Uterus (tissue), 7 donors: ENCODE results near the gene SMIM13.

DNA sequence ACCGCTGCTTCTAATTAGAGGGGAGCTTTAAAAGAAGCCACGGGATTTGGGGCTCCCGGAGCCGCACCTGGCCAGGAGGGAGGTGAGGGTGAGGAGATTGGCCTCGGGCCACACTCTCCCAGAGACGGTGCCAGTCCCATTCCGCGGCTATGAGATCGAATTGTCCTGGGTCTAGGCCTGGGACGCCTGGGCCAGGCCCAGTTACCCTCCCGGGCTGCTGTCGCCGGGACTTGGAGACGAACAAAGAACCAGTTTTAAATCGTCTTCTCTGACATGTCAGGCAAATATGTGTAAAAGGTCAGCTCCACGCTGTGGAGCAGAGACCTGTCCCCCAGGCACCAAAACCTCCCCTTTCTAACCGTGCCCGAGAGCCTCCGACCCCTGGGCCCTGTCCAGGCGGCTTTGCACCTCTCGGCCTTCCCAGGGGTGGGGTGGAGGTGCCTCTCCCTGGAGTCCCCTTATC is 5.6 kb upstream of the TFAP2A start:
- PRO-cap, 4 experiments: no peak in any of the 4 experiments
- RAMPAGE, long total RNA, 2 experiments: no peak in any of the 2 experiments
- RRBS: no CpG with 5 or more reads among the region's 21 CpGs

GRCh38 chr6:10526158-10526634 is 5.0 kb downstream of the GCNT2 start:
- PRO-cap, 4 experiments: peak in 4 of 4 experiments; most common plus-strand start chr6:10526474 (in 3); most common minus-strand start chr6:10526285 (in 4)
- RAMPAGE, long total RNA, 2 experiments: no peak in any of the 2 experiments
- RRBS: no CpG with 5 or more reads among the region's 7 CpGs

DNA sequence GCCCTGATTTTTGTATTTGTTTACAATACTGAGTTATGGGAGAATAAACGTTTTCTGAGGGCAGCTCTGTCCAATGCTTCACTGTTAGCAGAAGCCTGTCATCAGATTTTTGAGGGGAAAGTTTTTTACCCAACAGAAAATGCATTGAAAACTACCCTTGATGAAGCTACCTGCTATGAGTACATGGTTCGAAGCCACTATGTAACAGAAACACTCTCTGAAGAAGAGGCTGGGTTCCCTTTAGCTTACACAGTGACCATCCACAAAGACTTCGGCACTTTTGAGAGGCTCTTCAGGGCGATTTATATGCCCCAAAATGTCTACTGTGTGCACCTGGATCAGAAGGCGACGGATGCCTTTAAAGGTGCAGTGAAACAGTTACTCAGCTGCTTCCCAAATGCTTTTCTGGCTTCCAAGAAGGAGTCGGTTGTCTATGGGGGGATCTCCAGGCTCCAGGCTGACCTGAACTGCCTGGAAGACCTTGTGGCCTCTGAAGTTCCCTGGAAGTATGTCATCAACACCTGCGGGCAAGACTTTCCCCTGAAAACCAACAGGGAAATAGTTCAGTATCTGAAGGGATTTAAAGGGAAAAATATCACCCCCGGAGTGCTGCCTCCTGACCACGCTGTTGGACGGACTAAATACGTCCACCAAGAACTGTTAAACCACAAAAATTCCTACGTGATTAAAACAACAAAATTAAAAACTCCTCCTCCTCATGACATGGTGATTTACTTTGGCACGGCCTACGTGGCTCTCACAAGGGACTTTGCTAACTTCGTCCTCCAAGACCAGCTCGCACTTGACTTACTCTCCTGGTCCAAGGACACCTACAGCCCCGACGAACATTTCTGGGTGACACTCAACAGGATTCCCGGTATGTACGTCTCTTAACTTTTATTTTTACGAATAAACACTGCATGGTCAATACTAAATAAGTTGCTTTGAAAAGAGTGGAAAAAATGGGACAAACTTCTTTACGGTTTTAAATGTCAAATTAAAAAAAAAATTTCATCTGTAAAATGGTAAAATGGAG is 8.1 kb downstream of the GCNT2 start:
- PRO-cap, 4 experiments: peak in 3 of 4 experiments; most common plus-strand start position 805 of the sequence (in 2); most common minus-strand start position 639 of the sequence (in 3)
- RAMPAGE, long total RNA, 2 experiments: no peak in any of the 2 experiments
- RRBS: no CpG with 5 or more reads among the region's 23 CpGs

DNA sequence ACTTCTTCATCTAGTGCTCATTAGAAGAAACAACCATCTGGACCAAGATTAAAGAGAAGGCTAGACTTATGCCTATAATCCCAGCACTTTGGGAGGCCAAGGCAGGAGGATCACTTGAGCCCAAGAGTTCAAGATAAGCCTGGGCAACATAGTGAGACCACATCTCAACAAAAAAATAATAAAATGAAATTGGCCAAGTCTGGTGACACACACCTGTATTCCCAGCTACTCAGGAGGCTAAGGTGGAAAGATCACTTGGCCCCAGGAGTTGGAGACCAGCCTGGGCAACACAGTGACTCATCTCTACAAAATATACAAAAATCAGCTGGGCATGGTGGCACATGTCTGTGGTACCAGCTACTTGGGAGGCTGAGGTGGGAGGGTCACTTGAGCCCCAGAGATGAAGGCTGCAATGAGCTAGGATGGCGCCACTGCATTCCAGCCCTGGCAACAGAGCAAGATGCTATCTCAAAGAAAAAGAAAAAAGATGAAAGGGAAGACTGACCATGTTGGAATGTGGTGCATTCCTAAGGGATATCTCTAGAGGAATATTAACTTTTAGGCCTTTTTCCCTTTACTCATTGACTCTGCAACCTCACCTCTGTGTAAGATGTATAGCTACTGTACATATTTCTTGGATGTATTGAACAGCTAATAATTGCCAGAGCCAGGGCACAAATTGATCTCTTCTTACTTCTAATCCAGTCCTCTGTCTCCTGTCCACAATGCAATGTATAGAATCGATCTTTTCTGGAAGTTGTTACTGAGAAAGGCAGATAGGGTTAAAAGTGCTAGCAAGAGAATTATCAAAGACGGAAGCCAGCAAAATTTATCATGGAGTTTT is 46.1 kb downstream of the GCNT2 start:
- PRO-cap, 4 experiments: no peak in any of the 4 experiments
- RAMPAGE, long total RNA, 2 experiments: no peak in any of the 2 experiments
- RRBS: no CpG with 5 or more reads among the region's 3 CpGs

DNA sequence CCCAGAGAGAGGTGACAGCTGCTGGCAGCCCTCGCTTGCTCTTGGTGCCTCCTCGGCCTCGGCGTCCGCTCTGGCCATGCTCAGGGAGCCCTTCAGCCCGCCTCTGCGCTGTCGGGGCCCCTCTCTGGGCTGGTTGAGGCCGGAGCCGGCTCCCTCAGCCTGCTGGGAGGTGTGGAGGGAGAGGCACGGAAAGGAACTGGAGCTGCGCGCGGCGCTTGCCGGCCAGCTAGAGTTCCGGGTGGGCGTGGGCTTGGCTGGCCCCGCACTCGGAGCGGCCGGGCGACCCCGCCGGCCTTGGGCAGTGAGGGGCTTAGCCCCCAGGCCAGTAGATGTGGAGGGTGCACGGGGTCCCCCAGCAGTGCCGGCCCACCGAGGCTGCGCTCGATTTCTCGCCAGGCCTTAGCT is 34.7 kb downstream of the C6orf52 start:
- PRO-cap, 4 experiments: peak in 2 of 4 experiments; most common plus-strand start position 229 of the sequence (in 1); most common minus-strand start position 198 of the sequence (in 1)
- RAMPAGE, long total RNA, 2 experiments: no peak in any of the 2 experiments
- RRBS: no CpG with 5 or more reads among the region's 31 CpGs

- PRO-cap, 4 experiments: peak in 4 of 4 experiments; most common plus-strand start chr6:11093820 (in 4); most common minus-strand start chr6:11093622 (in 3)
- RAMPAGE, long total RNA, 2 experiments: start-site peak on the plus strand in 1 of 2 experiments, at chr6:11093766-11093834 at its widest, 21 reads per replicate
- RRBS: no CpG with 5 or more reads among the region's 58 CpGs
Observed at GRCh38 chr6:11092930-11093969, at the start of gene SMIM13. Gene SMIM13 (plus strand): TSS chr6:11093834.

- PRO-cap, 4 experiments: no peak in any of the 4 experiments
- RAMPAGE, long total RNA, 2 experiments: no peak in any of the 2 experiments
- RRBS: no CpG with 5 or more reads among the region's 22 CpGs
Observed at GRCh38 chr6:11196211-11197343, 35.9 kb downstream of the NEDD9 start.

GRCh38 chr6:11224151-11224930 is 8.1 kb downstream of the NEDD9 start:
- PRO-cap, 4 experiments: peak in 3 of 4 experiments; most common plus-strand start chr6:11224678 (in 2); most common minus-strand start chr6:11224565 (in 1)
- RAMPAGE, long total RNA, 2 experiments: no peak in any of the 2 experiments
- RRBS: no CpG with 5 or more reads among the region's 11 CpGs

GRCh38 chr6:11228876-11230220 is 3.1 kb downstream of the NEDD9 start:
- PRO-cap, 4 experiments: peak in 4 of 4 experiments; most common plus-strand start chr6:11229477 (in 3); most common minus-strand start chr6:11229140 (in 1)
- RAMPAGE, long total RNA, 2 experiments: no peak in any of the 2 experiments
- RRBS: no CpG with 5 or more reads among the region's 27 CpGs

- PRO-cap, 4 experiments: peak in 4 of 4 experiments; most common minus-strand start chr6:11538674 (in 4)
- RAMPAGE, long total RNA, 2 experiments: no peak in any of the 2 experiments
- RRBS: 3% methylated on average over 30 of the region's 100 CpGs
Observed at GRCh38 chr6:11537880-11538777, 580 bp downstream of the TMEM170B start.

GRCh38 chr6:11723122-11723716 is 55.4 kb downstream of the ADTRP start:
- PRO-cap, 4 experiments: no peak in any of the 4 experiments
- RAMPAGE, long total RNA, 2 experiments: no peak in any of the 2 experiments
- RRBS: no CpG with 5 or more reads among the region's 9 CpGs

DNA sequence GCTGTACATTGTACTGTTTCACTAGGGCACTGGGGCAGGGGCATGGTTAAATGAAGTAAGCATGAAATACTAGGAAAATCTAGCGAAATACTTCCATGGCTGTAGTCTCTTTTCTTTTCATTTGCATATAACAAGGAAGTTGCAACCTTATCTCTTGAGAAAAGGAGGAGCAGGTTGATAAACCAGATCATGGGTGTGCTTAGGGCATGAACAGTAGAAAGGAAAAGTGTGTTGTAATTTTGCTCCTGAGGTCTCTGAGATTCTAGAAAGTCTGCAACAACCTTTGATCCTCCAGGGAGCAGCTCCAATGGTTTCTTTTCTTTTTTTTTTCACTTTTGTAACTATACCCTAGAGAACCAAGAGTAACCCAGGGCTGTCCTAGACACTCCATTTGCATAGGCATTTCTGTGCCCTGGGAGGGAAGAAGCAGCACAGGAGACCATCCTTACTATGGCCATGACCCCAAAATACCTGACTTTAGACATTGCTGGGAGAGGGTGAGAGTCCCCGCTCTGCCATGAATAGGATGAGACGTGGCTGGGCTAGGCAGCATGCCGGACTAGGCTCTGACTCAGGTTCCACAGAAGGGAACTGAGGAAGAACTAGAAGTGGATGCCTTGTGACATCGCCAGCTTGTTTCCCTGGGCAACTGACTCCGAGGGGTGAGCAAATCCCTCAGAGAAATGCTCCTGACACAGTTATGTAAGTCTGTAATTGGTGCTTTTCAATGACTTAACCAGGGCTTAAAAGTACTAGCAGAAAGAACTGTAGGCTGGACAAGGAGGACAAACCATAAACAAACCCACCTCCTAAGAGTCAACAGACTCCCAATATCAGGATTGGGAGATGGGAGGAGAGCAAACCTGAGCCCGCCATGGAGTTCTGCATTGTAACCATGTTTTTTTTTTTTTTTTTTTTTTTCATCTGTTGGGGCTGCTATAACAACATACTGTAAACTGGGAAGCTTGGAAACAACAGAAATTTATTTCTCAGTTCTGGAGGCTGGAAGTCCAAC is 756 bp upstream of the ADTRP start:
- PRO-cap, 4 experiments: no peak in any of the 4 experiments
- RAMPAGE, long total RNA, 2 experiments: no peak in any of the 2 experiments
- RRBS: no CpG with 5 or more reads among the region's 7 CpGs

DNA sequence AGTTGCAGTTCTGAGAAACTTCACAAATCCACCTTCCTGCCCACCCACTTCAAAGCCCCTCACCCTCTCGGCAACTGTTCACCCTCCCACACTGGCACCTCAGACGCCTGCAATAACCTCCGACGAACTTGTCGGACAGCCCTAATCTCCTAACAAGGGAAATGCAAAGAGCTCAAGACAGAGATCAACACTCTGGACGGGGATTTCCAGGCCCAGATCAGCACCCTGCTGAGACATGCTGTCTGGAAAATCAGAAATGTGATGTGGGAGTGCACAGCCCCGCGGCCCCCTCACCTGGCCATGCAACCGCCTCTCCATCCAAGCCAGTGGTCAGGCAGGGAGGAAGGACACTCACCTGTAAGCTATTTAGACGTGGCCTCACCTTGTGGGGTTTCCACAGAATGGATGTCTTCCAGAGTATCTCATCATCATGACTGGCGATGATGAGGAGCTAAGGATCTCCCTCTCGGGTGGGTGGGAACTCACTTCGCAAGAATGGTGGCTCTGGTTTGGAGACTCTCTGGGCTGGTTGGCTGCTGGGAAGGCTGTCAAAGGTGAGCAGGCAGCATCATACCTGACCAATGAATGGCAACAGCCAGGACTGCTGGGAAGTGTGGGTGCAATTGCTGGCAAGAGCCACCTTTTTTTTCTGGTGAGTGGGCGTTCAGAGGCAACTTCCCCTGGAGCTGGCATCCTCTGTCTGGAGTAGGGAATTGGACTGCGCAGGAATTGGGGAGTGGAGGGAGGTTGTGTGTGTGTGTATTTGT is 28.1 kb upstream of the ADTRP start:
- PRO-cap, 4 experiments: no peak in any of the 4 experiments
- RAMPAGE, long total RNA, 2 experiments: no peak in any of the 2 experiments
- RRBS: no CpG with 5 or more reads among the region's 15 CpGs

GRCh38 chr6:11881415-11881891 is 102.8 kb upstream of the ADTRP start:
- PRO-cap, 4 experiments: no peak in any of the 4 experiments
- RAMPAGE, long total RNA, 2 experiments: no peak in any of the 2 experiments
- RRBS: no CpG with 5 or more reads among the region's 6 CpGs

- PRO-cap, 4 experiments: no peak in any of the 4 experiments
- RAMPAGE, long total RNA, 2 experiments: no peak in any of the 2 experiments
- RRBS: no CpG with 5 or more reads among the region's 11 CpGs
Observed at GRCh38 chr6:12007524-12008249, 4.4 kb upstream of the HIVEP1 start.

DNA sequence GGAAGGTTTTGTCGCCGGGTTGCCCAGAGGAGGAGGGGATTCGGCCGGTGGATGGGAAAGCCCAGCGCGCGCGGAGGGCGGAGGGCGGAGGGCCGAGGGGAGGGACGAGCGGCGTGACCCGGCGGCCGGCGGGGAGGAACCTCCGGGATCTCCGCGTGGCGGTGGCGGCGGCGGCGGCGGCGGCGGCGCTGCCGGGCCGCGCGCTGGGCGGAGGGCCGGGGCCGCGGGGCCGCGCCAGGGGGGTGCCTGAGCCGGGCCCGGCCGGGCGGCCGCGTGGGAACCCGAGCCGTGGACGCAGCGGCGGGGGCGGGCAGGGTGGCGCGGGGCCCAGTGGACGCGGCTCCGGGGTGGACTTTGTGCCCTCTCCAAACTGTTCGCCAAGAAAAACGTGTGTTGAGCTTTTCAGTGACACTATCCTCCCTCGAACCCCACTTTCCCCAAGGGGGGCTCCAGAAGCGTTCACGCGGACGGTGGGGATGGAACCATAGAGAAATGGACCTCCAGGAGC is 3.1 kb upstream of the HIVEP1 start:
- PRO-cap, 4 experiments: peak in 4 of 4 experiments; most common plus-strand start position 38 of the sequence (in 2); most common minus-strand start position 20 of the sequence (in 4)
- RAMPAGE, long total RNA, 2 experiments: no peak in any of the 2 experiments
- RRBS: 2% methylated on average over 43 of the region's 64 CpGs

DNA sequence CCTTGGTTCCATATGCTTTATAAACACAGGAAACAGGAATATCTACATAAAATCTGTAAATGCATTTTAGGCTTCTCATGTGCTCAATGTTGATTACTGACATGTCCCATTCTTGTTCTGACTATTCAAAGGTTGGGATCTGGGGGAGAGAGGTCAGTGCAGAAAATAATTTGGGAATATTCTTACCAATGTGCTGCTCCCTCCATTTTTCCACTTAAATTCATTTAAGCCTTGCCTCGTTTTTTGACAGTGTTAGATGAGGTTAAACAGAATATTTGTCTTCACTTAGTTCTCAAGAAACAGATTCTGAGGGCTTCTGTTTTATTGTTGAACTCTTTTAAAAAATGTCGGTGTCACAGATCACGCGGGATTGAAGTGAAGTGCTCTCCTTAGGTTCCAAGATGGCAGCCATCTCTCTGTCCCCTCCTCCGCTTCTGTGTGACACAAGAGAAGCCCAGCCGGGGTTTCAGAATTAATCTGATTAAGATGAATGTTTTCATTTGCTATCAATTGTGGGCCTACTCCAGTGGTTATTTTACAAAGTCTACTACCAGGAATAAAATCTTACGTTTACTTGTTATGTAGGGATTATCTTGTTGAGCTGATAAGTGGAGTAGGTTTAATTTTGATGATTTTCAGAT is 10.7 kb downstream of the HIVEP1 start:
- PRO-cap, 4 experiments: no peak in any of the 4 experiments
- RAMPAGE, long total RNA, 2 experiments: no peak in any of the 2 experiments
- RRBS: no CpG with 5 or more reads among the region's 7 CpGs

DNA sequence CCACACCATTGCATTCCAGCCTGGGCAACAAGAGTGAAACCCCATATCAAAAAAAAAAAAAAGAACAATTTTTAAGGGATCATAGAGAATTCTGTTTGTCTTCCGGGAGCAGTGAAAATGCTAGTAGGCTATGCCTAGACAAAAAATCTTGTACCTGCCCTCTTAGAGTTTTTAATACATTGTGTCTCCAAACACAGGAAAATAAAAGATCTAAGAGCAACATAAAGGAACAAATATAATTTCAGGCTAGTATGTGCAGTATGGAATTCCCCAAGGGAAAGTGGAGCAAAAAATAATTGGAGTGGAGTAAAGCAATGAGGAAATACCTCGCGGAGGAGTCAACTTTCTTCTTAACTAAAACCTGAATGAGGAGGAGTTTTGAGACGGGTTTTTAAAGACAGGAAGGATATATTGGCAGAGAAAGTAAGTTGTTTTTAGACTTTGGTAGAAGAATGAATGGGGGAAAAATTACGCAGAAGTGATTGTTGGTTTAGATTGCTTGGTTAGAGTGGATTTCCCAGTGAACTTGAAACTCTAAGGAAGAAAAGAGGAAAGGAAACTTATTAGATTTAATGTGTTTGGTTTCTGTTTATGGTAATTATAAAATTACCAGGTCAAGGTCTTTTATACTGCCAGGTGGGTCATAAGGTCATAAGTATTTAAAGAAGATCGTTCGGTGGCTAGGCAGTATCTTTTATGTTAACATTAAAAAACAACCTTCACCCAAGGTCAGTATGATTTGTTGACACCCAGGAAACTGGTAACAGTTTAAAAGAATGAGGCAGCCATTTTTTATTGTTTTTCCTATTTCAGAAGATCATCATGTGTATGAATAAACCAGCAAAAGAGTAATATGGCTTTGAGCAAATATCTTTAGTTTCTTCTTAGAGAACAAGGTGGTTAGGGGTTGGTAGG is 14.1 kb downstream of the HIVEP1 start:
- PRO-cap, 4 experiments: no peak in any of the 4 experiments
- RAMPAGE, long total RNA, 2 experiments: no peak in any of the 2 experiments
- RRBS: no CpG with 5 or more reads among the region's 7 CpGs

GRCh38 chr6:12034077-12035068 is 22.3 kb downstream of the HIVEP1 start:
- PRO-cap, 4 experiments: no peak in any of the 4 experiments
- RAMPAGE, long total RNA, 2 experiments: no peak in any of the 2 experiments
- RRBS: no CpG with 5 or more reads among the region's 8 CpGs

- PRO-cap, 4 experiments: no peak in any of the 4 experiments
- RAMPAGE, long total RNA, 2 experiments: start-site peak on the plus strand in 1 of 2 experiments, at chr6:12140530-12140870 at its widest, 5 reads per replicate
- RRBS: no CpG with 5 or more reads among the region's 9 CpGs
Observed at GRCh38 chr6:12140278-12141126, 128.4 kb downstream of the HIVEP1 start.